GM19239 (cell line): ENCODE data around the gene GJB2.

DNA sequence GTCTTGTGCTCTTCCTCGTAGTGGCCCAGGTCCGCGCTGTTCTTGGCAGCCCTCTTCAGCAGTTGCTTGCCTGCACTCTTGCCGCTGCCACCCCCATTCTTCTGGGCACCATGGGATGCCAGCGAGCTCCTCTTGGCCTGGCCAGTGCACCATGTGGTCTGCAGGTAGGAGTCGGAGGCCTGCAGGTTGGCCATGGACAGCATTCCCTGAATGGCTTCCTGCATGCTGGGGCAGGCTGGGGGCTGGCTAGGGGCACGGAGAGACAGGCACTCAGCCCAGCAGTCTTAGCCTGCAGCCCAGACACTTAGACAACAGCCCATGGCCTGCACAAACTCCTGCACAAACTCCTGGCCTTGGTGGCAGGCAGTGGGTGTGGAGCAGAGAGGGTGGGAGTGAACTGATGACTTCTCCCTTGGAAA is 234.9 kb downstream of the TUBA3C start:
- RRBS, result no CpG with 5 or more reads among the region's 7 CpGs

- RRBS, result 41% methylated on average over 2 of the region's 17 CpGs
These were observed 72.1 kb downstream of the TUBA3C start for GRCh38 chr13:19109488-19110010.

DNA sequence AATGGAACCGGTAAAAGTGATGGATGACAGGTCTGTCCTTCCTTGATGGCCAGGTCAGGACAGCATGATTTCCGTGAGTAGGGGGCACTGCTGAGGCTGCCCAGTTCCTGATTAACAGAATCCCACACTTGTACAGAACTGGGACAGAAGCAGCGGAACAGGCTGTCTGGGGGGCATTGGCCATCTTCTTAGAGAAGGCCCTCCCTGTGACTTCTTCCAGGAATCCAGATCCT is 31.9 kb downstream of the TUBA3C start:
- RRBS, result no CpG with 5 or more reads among the region's 3 CpGs

DNA sequence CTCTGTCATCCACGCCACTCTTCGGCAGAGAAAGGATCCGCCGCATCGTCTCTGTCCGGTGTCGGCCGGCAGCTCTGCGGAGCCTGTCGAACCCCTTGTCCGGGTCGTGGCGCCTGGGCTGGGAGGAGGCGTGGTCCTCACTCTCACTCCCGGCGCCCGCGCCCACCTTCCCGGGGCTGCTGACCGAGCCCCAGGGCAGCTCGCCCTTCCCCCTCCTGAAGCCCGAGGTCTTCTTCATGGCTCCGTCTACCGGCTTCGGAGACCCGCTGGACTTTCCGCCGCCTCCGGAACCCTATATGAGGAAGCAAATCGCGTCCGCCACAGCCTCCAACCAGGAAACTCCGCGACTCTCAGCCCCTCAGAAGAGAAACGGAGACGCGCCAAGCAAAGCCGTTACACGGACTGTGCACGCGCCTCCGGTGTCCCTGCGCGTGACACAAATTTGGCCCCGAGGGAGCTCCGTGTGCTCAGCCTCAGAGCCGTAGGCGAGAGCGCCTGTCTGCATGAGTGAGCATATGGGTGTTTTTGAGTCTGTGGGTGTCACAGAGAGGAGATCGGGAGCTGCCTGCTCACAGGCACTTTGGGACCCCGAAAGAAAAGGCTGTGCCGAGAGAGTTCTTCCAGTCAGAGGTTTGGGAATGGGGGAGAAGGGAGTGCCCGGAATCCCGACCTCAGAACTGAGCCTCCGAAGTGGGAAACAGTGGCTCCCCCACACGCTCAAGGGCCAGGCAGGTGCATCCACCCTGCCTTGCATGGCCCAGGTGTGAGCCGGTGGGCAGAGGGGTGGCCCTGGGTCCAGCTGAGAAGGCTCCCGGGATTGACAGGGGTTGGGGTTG is 163.2 kb upstream of the TUBA3C start:
- RRBS, result 28% methylated on average over 2 of the region's 58 CpGs

- RRBS, result 1% methylated on average over 61 of the region's 115 CpGs
These were observed 31.3 kb upstream of the MPHOSPH8 start for GRCh38 chr13:19601735-19602934.

DNA sequence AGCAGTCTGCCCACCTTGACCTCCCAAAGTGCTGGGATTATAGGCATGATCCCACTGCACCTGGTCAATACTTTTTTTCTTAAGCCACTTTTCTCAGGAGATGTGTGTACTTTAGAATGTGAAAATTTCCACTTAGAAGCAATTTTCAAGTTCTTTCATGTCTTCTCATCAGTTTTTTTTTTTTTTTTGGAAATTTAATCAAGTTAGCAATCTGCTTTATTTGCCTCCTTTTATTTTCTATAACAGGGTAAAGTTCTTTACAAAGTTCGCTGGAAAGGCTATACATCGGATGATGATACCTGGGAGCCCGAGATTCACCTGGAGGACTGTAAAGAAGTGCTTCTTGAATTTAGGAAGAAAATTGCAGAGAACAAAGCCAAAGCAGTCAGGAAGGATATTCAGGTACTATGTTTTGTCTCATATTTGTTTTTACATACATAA is 8.4 kb downstream of the MPHOSPH8 start:
- RRBS, result no CpG with 5 or more reads among the region's 3 CpGs

DNA sequence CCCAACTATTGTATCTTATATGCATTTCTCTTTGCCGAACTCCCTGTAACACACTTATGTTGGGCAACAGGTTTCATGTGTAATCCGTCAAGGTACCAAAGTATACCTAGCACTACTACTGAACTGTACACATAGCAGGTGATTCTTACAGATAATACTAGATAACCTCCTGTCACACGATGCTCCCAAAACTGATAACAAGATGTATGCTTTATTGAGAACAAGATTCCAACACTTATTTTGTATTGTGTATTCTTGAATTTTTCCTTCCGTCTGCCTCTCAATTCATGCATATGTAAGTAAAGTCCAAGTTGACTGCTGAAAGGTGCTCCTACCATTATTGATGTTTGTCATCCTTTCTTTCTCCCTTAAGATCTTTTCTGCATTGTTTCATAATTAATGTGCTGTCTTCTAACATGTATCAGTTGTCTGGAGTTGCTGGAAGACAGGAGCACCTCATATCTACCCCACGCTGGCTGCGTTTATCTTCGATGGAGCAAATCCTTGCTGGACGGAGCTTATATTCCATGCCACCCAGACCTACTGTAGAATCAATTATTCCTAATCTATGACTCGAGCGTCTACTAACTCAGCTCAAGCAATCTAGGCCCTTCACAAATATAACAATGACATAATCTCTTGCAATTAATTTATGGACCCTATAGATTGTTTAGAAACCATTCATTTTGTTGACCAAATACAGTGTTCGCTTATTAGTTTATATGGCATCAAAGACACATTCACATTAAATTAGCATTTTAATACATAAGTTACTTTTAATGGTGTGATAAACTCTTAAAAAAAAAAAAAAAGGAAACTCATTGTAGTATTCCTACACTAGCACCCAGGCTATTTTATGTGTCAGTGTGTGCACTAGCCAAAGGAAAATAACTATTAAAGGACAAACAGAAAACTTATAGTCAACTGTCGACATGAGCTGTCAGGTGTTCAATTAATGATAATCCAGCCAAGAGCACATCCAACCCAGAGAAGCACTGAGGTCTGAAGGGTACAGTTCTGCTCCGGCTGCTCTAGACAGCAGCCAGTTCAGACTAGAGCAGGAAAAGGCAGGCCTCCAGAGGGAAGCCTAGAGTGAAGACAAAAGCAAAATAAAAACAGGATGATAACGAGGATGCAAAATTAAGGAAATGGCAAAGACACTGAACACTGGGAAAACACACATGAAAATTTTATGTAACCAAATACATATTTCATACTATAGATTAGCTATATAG is 55.1 kb downstream of the MPHOSPH8 start:
- RRBS, result no CpG with 5 or more reads among the region's 14 CpGs

GRCh38 chr13:19751220-19751584 is 31.5 kb downstream of the PSPC1 start:
- RRBS, result no CpG with 5 or more reads among the region's 5 CpGs

DNA sequence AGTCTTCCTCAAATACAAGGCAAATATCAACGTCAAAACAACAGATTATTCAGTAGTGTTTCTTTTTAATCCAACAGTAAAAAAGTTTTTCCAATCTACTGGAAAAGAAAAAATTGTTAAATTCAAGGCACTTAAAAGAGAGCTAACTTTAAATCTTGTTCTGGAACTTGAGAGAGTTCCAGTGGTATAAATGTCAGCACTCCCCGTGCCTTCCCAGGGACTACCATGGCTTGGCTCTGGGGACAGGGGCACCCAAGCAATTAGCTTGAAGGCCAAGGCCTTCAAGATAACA is 1.5 kb downstream of the ZMYM5 start:
- RRBS, result no CpG with 5 or more reads among the region's 2 CpGs

GRCh38 chr13:19957076-19957766 is 1.3 kb upstream of the ZMYM2 start:
- RRBS, result 1% methylated on average over 6 of the region's 39 CpGs

DNA sequence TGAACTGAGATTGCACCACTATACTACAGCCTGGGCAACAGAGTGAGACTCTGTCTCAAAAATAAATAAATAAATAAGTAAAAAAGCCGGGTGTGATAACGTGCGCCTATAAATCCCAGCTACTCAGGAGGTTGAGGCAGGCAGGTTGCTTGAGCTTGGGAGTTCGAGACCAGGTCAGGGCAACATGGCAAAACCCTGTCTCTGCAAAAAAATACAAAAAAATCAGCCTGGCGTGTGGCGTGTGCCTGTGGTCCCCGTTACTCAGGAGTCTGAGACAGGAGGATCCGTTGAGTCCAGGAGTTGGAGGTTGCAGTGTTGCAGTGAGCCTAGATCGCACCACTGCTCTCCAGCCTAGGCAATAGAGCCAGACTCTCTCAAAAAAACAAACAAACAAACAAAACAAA is 27.3 kb downstream of the ZMYM2 start:
- RRBS, result no CpG with 5 or more reads among the region's 9 CpGs

DNA sequence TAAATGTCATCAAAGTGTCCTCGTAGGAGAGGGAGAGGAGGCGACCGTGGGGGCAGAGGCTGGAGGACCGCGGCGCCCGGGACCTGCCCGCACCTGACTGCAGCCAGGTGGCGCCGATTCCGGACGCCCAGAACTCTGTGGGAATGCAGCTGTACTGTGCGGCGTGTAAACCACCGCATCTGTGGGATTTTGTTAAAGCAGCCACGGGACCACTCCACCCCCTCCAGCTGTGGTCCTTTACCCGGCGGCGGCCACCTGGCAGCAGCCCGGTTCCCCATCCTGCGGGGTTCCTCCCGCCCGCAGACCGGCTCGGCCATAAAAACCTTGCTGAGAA is 32.2 kb downstream of the GJA3 start:
- RRBS, result 6% methylated on average over 10 of the region's 25 CpGs

GRCh38 chr13:20177002-20177604 is 15.6 kb downstream of the GJB2 start:
- RRBS, result 21% methylated on average over 11 of the region's 52 CpGs

DNA sequence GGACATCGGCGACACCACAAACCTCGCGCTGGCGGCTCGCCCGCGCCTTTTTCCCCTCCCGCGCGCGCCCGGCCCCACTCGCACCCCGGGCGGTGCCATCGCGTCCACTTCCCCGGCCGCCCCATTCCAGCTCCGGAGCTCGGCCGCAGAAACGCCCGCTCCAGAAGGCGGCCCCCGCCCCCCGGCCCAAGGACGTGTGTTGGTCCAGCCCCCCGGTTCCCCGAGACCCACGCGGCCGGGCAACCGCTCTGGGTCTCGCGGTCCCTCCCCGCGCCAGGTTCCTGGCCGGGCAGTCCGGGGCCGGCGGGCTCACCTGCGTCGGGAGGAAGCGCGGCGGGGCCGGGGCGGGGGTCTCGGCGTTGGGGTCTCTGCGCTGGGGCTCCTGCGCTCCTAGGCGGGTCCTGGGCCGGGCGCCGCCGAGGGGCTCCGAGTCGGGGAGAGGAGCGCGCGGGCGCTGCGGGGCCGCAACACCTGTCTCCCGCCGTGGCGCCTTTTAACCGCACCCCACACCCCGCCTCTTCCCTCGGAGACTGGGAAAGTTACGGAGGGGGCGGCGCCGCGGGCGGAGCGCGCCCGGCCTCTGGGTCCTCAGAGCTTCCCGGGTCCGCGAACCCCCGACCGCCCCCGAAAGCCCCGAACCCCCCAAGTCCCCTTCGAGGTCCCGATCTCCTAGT is at the start of gene GJB2:
Gene GJB2 (minus strand): TSS at position 469 of the 674 bp plus-strand sequence.
- RRBS, result 4% methylated on average over 30 of the region's 91 CpGs

- RRBS, result 12% methylated on average over 18 of the region's 34 CpGs
These were observed 69.7 kb upstream of the GJB6 start for GRCh38 chr13:20301759-20302266.

DNA sequence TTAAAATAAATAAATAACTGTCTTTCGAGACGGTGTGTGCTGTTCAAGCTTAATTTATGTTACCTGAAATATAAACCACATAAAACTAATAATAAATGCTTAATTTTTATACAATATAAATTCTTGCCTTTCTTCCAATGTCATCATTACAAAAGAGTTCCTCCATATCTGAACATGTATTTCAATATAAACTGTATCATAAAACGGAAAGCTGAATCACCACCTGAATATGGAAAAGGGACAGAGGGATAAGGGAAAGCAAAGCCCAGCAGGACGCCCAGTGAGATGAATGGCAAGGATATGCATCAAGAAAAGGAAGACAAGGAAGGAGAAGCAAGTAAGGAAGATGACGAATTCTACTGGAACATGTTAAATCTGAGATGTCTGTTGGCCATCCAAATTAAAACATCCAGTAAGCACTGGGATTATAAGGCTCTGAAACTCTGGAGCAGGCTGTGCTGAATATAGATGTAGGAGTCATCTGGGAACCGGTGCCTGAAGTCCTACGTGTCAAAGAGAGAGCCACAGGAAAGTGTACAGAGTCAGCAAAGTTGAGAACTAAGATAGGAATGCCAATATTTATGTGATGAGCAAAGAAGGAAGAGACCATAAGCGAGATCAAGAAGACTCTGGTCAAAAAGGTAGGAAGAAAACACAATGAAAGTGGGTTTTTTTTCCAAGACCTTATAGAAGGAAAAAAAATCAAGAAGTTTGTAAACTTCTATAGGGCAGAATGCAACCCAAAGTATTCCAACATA is 50.9 kb upstream of the EEF1AKMT1 start:
- RRBS, result no CpG with 5 or more reads among the region's 8 CpGs

GRCh38 chr13:21033937-21034745 is 27.2 kb downstream of the LATS2 start:
- RRBS, result no CpG with 5 or more reads among the region's 15 CpGs

DNA sequence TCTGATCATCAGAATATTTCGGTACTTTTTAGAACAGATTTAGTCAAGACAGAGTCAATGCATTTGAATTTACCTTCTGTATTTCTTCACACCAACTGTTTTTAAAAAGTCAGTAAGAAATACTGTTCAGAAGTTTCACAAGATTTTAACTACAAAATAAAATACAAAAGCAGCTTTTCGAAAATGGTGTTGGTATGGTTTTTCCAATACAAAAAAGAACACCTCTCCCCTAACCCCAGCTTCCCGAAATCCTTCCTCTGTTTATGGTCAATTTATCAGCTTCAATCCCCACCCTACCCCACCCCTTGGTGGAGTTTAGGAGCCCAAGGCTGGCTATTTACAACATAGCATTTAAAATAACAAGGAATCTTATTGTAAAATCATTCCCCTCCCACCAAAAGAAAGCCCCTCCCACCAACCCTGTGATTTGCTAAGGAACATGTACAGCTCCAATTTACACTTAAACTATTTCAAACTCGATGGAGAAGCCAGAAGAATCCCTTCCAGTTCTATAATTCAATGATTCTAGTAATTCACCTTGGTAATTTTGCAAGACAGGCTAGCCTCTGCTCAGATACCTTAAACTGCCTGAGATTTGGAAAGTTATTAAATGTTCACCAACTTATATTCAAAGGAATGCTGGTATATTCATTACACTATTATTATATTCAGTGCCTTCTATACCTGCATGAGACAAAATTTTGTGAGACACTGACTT is 3.1 kb downstream of the LATS2 start:
- RRBS, result no CpG with 5 or more reads among the region's 4 CpGs

GRCh38 chr13:21059761-21060581 is 1.4 kb downstream of the LATS2 start:
- RRBS, result 4% methylated on average over 6 of the region's 61 CpGs

- RRBS, result no CpG with 5 or more reads among the region's 11 CpGs
These were observed 13.1 kb upstream of the LATS2 start for GRCh38 chr13:21074470-21074927.